Measurements from ENCODE around the genes GREB1 and NTSR2.

- RRBS, 2 experiments = no CpG with 5 or more reads among the region's 5 CpGs
These were observed 12.0 kb upstream of the ATP6V1C2 start for GRCh38 chr2:10709456-10709819.

DNA sequence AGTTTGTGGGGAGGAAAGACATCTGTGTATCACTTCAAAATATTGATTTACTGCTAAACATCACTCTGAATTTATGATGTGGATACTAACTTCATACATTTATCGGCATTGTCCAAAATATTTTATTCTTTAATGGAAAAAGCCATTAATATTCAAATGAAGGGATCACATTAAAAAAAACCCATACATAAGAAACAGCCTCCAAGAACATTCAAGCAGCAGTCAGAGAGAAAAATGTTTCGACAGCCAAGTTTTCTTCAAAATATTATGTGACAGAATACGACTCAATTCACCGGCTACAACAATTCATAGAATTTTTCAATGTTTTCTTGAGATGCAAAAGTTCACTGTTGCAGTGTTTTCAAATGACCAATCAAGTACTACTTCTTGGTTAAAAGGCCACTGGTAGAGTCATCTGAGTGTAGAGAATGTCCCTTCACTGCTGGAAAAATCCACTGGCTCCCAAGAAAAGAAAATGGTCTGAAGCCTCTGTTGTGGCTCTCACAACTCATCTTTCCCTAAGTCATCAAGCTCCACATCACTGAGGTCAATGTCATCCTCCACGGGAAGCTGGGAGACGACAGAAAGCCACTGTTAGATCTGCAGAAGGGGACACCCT is 28.7 kb downstream of the PDIA6 start:
- RRBS, 2 experiments = no CpG with 5 or more reads among the region's 6 CpGs

DNA sequence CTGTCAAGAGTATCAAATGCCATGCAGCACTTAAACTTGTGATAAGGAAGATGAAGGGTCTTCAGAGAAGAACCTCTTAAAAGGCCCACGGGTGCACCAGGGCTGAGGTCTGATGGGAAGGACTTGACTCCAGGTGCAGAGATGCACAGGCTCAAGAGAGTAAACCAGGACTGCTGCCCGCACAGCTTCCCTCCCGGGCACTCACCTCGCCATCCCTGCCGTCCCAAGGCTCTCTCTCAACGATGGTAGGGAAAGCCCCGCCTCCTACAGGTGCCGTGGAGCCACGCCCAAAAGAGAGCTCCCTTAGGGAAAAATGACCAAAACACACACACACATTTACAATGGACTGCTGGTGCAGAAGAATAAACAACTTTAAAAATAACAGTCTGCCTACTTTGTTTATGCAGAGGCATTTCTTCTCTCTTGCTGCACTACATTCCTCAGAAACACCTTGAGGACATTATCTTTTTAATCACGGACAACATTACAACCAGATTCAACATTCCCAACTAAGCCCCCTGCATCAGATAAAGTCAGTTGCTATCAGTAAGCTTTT is 27.8 kb downstream of the PDIA6 start:
- RRBS, 2 experiments = no CpG with 5 or more reads among the region's 10 CpGs

DNA sequence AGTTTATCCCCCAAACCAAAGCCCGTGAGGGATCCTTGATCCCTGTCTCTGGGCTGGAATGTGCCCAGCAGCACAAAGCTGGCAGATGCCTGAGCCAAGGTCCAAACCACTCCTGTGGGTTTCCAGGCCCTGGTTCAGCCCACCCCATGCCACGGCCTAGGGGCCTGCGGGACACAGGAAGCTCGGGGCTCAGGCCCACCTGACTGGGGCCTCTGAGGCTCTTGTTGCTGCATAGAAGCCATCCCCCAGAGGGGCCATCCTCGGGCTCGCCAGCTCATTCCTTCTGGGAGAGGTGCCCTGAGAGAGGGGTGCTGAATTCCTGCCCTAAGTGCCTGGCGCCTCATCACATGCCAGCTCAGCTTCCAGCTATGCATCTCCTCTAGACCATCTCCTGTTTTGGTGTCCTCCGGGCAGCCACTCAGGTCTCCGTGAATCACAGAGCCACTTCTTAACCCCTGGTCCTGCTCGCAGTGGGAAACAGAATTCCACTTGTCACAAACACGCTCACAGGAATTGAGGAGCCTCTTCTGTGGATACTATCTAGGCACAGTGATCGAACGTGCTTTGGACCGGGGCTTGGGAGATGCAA is 42.8 kb upstream of the KCNF1 start:
- RRBS, 2 experiments = no CpG with 5 or more reads among the region's 14 CpGs

DNA sequence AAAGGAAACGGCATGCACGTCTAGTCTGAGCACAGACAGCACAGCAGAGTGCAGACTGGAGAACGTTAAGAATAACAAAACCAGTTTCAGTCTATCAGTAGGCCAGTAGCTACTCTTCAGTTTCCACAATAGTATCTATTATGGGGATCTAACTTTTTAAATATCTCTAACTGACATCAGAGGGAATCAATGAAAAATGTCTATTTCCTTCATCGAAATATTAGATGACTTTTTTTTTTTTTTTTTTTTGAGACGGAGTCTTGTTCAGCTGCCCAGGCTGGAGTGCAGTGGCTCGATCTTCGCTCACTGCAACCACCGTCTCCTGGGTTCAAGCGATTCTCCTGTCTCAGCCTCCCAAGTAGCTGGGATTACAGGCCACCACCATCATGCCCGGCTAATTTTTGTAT is 26.1 kb downstream of the SLC66A3 start:
- RRBS, 2 experiments = no CpG with 5 or more reads among the region's 10 CpGs

- RRBS, 2 experiments = no CpG with 5 or more reads among the region's 2 CpGs
These were observed 71.9 kb downstream of the SLC66A3 start for GRCh38 chr2:11227207-11227617.

GRCh38 chr2:11269704-11270300 is 74.6 kb downstream of the ROCK2 start:
- RRBS, 2 experiments = no CpG with 5 or more reads among the region's 4 CpGs

DNA sequence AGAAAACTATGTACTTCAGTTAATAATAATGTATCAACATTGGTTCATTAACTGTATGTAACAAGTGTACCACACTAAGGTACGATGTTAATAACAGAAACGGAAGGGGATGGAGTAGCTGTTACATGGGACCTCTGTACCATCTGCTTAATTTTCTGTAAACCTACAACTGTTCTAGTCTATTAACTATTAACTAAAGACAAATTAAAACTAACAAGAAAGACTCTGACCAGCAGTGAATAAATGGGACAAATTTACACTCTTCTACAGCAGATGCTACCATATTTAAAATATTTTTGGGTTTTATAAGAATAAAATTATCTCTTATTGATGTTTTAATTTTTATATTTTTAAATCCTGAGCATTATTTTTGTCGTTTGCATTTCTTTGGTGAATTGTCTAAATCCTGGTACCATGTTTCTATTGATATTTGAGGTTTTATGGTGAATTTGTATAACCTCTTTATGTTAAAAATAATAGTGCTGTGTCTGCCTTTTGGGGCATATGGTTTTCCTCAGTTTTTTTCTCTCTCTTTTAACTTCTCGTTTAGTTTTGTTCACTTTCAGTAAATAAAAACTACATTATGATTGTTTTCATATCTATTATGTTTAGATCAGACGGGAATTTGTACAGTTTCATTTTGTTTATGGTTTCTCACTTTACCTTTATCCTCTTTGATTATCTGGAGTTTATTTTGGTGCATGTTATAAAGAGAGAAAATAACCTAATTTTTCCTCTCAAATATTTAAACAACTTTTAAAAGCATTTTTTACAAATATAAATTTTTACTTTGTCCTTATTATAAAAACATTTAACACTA is 31.1 kb downstream of the ROCK2 start:
- RRBS, 2 experiments = no CpG with 5 or more reads among the region's 5 CpGs

- RRBS, 2 experiments = no CpG with 5 or more reads among the region's 13 CpGs
These were observed 1.6 kb downstream of the ROCK2 start for GRCh38 chr2:11342727-11343436.

GRCh38 chr2:11356694-11357264 is 12.3 kb upstream of the ROCK2 start:
- RRBS, 2 experiments = no CpG with 5 or more reads among the region's 7 CpGs

GRCh38 chr2:11370520-11371103 is 26.2 kb upstream of the ROCK2 start:
- RRBS, 2 experiments = no CpG with 5 or more reads among the region's 8 CpGs

- RRBS, 2 experiments = no CpG with 5 or more reads among the region's 3 CpGs
These were observed 41.3 kb upstream of the ROCK2 start for GRCh38 chr2:11385756-11386206.

DNA sequence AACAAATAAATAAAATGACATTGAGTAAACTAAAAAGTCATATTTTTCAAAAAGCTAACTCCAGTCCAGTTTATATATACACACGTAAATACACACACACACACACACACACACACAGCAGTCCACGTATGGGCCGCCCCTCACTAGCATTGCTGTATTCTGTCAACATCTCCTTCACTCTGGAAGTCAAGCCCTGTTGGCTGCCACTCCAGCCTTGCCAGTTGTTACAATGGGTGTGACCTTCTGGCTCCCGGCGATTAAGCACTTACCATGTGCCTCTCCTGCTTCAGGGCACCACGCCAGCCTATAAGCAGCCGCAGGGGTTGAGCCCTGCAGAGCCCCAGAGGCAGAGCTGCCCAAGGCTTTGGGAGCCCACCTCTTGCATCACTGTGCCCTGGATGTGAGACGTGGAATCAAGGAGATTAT is 54.2 kb upstream of the ROCK2 start:
- RRBS, 2 experiments = no CpG with 5 or more reads among the region's 8 CpGs

GRCh38 chr2:11506464-11507082 is 27.3 kb upstream of the GREB1 start:
- RRBS, 2 experiments = no CpG with 5 or more reads among the region's 3 CpGs

GRCh38 chr2:11533214-11533851 is 512 bp upstream of the GREB1 start:
- RRBS, 2 experiments = 55 to 62% methylated on average over 3 of the region's 7 CpGs

DNA sequence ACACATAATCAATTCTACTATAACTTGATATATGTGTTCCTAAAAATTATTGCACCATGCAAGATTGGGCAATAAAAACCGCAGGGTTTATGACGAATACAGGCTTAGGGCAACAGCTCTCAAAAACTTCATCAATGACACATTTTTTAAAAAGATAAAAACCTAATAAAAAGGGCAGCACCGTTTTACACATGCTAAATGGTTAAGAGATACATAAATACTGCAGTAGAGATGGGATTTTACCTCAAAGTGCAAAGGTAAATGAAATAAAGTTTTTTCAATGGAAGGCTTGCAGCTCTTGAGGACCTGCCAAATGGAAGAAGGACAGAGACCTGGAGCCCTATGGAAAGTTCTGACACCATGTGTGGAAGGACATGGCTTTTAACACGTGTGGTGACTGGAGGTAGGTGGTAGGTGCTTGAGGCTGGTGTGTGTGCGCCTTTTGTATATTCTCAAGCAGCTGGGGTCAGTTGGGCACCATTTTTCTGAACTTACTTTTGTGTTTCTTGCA is at the start of gene GREB1:
TSS of gene GREB1 (plus strand) at position 194 of the 511 bp plus-strand sequence.
- RRBS, 2 experiments = no CpG with 5 or more reads among the region's 5 CpGs

GRCh38 chr2:11569375-11569731 is 35.5 kb downstream of the GREB1 start:
- RRBS, 2 experiments = no CpG with 5 or more reads among the region's 9 CpGs

GRCh38 chr2:11669623-11670583 is at the start of gene NTSR2:
Gene NTSR2 (minus strand): TSS chr2:11670195.
- RRBS, 2 experiments = 3 to 5% methylated on average over 21 to 29 of the region's 88 CpGs

DNA sequence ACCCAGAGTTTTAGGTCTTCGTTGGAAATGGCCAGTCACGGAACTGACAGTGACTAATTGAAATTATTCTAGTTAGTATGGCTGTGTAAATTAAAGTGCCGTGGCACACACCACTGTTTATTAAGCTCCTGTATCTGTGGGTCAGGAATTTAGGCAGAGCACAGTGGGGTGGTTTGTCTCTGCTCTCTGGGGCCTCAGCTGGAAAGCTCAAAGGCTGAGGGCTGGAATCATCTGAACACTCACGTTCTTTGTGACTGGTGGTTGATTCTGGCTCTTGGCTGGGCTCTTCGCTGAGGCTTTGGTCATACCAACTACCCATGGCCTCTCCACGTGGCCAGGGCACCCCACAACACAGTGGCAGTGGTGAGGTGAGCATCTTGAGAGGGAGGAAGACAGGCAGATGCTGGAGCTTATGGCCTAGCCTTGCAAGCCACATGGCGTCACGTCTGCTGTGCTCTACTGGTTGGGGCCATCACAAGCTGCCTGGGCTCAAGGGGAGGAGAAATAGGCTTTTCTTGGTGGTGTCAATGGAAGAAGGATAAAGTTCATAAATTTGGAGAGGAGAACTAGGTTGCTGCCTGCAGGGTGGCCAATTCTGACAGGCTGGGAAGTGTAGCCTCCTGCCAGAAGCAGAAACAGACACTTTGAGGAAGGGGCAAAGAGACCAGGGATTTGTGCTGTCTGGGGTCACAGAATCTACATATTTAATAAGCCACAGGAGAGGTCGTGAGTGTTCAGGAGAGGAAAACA is 19.6 kb downstream of the LPIN1 start:
- RRBS, 2 experiments = no CpG with 5 or more reads among the region's 9 CpGs

Measured in bronchial epithelial cell (primary cell).